AG10803 (cell line): ENCODE results near the genes CHD9NB, AKTIP and RPGRIP1L.

DNA sequence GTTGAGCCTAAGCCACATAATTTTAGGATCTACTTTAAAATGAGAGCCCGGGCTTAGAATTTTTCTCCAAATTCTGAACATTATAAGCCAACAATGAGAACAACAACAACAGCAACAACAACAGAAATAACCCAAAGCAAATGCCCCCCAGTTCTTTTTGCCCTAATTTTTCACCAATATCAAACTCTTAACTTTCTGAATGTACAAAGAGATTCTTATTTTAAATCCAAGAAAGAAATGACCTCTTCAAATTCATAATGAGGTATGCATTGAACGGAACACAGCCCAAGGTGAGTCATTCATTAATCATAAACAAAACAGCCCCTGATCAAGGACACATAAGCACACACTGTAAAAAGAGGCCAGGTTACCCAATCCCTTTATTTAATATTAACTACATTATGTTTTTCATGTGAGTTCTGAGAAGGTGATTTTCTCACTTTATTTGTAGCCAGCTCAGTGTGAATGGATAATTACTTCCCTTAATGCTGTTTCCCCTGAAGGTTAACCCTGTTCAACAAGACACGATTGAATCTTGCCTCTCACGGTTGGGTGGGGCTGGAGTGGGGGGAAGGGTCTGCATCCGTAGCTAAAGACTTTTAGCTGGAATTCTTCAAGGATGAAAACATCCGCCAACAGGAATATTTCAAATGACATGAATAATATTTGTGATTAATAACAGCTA, 257.2 kb upstream of the SALL1 start:
- RRBS = no CpG with 5 or more reads among the region's 6 CpGs

- RRBS = no CpG with 5 or more reads among the region's 9 CpGs
Measured at GRCh38 chr16:51755185-51755546, 604.1 kb upstream of the SALL1 start.

- RRBS = no CpG with 5 or more reads among the region's 4 CpGs
Measured at GRCh38 chr16:52488699-52489805, 57.9 kb downstream of the TOX3 start.

DNA sequence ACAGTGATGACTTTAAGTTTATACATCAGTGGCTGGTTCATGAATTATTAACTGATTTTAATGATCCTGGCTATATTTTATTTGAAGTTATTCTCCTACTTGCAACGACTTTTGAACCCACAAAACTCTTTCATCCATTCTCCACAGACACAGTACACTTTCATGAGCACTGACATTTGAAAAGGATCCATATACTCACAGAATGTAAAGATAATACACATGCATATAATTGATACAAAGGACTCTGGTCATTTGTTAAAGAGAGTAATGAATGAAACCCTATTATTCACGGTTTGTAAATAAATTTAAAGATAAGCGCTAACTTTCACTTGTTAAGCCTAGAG, 3.3 kb downstream of the TOX3 start:
- RRBS = no CpG with 5 or more reads among the region's 3 CpGs

DNA sequence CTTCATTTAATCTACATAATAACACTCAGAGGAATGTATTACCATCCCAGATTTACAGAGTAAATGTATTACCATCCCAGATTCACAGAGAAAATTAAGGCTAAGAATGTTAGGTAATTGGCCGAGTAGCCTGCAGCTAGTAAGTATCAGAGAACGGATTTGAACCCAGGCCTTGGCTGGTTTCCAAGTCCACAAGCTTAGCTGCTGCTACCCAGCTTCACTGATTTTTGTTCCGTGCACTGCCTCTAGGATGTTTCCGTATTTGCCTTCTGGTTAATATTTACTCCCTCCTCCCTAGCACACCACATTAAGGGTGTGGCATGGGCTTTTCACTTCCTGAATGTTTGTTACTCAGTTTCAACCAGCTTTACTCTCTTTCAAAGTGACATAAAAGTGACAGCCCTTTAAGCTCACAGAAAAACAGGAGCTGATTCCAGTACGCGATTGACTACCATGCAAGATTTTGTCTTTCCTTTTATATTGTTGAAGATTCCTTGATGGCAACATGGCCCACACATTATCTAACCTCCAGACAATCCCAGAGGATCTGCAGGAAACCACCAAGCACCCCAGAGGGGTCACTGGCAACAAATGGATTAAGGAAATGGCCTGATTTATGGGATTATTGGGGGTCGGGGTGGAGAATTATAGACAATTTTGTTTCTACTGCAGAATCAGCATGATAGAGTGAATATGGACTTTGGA, 26.7 kb upstream of the TOX3 start:
- RRBS = no CpG with 5 or more reads among the region's 7 CpGs

DNA sequence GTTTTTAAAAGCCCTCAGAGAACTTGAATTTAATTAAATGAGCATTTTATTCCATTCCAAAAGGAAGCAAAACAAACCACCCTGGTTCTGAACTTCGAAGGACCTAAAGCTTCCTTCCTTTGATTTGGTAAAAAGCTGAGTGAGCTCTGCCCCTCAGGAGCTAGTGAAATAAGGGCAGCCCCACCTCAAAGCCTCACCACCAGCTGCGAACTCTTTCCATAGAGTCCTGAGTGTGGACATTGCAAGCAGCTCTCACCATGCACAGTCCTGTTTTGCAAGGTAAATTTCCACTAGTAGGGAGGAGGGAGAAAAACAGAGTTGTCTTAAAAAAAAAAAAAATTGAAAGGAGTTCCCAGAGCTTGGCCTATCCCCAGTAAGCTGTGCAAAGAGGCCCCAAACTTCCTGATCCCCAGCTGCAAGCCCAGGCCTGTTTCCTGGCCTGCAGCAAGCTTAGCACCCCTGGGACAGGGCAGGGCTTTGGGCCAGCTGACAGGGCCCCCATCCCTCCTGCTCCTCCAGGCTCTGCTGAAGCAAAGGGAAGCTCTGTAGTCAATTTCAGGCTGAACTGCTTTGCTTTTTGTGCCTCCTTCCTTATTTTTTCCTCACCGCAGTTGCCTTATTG, 11.1 kb downstream of the CHD9NB start:
- RRBS = no CpG with 5 or more reads among the region's 3 CpGs

DNA sequence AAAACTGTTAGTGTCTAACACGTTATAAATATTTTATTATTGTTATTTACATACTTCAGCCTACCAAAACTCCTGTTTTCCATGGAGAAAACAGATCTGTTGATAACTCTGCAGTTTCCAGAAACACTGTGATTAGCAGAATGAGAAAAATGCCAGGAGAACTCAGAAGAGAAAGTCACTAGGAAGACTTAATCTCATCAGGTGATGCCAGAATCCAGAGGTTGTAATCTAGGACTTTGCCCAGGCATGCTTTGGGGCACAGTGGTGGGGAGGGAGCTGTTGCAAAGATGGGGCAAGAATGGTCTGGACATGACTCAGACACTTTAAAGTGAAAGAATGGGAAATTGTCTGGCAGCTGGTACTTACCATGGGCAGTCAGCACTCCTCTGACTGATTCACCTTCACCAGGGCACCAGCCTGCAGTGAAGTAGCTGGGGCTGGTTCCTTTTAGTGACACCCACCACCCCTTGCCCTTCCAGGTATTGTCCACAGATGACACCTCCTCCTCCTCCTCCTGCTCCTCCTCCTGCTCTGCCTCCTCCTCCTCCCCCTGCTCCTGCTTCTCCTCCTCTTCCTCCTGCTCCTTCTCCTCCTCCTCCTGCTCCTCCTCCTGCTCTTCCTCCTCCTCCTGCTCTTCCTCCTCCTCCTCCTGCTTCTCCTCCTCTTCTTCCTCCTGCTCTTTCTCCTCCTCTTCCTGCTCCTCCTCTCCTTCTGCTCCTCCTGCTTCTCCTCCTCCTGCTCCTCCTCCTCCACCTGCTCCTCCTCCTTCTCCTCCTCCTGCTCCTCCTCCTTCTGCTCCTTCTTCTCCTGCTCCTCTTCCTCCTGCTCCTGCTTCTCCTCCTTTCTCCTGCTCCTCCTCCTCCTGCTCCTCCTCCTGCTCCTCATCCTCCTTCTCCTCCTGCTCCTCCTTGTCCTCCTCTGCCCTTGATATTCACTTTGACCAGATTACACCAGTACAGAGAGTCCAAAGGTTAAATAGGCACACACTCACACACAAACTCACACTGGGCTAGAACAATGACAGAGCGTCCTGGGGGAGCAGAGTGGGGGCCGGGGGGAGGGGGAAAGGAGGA, at the start of gene CHD9NB:
Gene CHD9NB, minus strand, starts transcription at position 503 of the 1,073 bp plus-strand sequence.
- RRBS = no CpG with 5 or more reads among the region's 3 CpGs

- RRBS = no CpG with 5 or more reads among the region's 4 CpGs
Measured at GRCh38 chr16:53065514-53066038, 10.8 kb downstream of the CHD9 start.

- RRBS = under 1% methylated on average over 6 of the region's 20 CpGs
Measured at GRCh38 chr16:53131803-53132353, 77.1 kb downstream of the CHD9 start.

DNA sequence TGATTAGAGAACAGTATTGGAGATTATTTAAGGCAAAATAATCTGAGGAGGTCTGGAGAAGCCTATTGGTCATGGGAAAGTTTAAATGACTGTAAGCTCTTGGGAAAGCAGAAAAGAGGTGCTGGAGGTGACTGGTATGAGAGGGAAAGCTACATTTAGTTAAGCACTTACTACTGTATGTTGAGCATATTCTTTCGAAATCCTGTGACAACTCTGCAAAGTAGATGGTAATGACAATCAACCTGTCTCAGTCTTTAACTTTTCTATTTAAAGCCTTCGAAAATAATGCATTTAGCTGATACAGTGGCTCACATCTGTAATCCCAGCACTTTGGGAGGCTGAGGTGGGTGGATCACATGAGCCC, 84.7 kb downstream of the CHD9 start:
- RRBS = no CpG with 5 or more reads among the region's 2 CpGs

GRCh38 chr16:53307572-53308128, 126.6 kb upstream of the RBL2 start:
- RRBS = no CpG with 5 or more reads among the region's 8 CpGs

DNA sequence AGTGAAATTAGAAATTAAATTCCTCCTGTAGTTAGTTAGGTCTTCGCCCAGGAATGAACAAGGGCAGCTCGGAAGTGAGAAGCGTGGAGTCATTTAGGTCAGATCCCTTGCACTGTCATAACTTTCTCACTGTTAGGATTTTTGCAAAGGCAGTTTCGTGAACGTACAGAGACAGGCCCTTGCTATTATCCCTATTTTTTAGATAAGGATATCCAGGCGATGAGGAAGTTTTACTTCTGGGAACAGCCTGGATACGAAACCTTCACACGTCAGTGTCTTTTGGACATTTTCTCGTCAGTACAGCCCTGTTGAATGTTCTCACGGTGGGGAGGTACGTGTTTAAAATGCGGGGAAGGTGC, 346 bp upstream of the RBL2 start:
- RRBS = no CpG with 5 or more reads among the region's 12 CpGs

DNA sequence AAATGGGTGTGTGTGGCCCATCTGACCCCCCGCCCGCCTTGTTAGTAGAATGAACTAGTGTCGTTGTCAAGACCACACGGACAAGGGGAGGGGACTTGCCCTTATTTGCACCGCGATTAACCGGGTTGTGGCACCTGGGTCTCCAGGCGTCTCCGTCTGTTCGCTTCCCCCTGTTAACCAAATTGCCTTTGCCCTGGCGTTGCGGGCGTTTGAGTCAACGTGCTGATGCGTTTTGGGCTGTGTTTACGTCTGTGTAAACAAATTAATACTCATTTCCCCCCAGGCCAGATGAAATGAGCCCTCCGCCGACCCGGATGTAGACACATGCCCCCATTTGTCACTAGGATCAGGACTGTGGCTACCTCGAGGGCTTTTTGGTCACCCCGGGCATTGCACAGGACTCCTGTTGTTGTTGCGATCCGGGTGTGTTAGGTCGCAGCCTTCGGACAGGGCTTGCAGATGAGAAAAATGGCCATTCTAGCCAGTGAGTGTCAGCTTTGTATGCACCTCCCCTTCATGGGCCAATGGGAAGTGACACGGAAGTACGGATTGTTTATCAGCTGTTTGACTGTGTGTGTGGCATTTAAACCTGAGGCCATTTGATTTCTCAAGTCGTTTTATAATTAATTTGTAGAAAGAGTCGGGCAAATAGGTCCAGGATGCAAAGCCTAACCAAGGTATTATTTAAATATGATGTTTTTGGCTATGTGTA, 953 bp downstream of the RBL2 start:
- RRBS = 2% methylated on average over 3 of the region's 29 CpGs

DNA sequence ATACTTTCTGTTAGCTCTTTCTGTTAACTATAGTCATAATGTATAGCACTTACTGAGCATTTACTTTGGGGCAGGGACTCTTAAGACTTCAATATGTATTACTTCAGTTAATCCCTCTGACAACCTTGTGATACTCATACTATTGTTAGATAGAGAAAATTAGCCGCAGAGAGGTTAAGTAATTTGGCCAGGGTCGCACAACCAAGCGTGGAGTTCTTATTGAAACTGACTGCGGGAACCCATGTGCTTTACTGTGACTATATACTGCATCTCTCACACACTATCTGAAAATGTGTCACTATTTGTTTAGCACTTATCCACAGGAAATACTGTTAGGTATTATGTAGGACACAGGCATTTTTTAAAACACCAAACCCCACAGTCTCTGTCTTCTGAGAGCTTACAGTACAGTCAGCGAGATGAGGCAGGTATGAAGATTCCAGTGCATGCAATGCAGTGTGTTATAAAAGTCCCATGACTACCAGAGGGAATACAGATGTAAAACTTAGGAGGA, 11.2 kb downstream of the RBL2 start:
- RRBS = no CpG with 5 or more reads among the region's 5 CpGs

GRCh38 chr16:53502186-53503402, at the start of gene AKTIP:
AKTIP (minus strand) TSS chr16:53503209.
- RRBS = 2% methylated on average over 32 of the region's 89 CpGs

GRCh38 chr16:53703496-53704453, at the start of gene RPGRIP1L:
RPGRIP1L (minus strand) TSS chr16:53703859.
- RRBS = 2% methylated on average over 7 of the region's 57 CpGs

- RRBS = no CpG with 5 or more reads among the region's 7 CpGs
Measured at GRCh38 chr16:53775724-53776633, 72.0 kb downstream of the FTO start.

- RRBS = no CpG with 5 or more reads among the region's 9 CpGs
Measured at GRCh38 chr16:54178254-54178837, 108.2 kb downstream of the IRX3 start.

DNA sequence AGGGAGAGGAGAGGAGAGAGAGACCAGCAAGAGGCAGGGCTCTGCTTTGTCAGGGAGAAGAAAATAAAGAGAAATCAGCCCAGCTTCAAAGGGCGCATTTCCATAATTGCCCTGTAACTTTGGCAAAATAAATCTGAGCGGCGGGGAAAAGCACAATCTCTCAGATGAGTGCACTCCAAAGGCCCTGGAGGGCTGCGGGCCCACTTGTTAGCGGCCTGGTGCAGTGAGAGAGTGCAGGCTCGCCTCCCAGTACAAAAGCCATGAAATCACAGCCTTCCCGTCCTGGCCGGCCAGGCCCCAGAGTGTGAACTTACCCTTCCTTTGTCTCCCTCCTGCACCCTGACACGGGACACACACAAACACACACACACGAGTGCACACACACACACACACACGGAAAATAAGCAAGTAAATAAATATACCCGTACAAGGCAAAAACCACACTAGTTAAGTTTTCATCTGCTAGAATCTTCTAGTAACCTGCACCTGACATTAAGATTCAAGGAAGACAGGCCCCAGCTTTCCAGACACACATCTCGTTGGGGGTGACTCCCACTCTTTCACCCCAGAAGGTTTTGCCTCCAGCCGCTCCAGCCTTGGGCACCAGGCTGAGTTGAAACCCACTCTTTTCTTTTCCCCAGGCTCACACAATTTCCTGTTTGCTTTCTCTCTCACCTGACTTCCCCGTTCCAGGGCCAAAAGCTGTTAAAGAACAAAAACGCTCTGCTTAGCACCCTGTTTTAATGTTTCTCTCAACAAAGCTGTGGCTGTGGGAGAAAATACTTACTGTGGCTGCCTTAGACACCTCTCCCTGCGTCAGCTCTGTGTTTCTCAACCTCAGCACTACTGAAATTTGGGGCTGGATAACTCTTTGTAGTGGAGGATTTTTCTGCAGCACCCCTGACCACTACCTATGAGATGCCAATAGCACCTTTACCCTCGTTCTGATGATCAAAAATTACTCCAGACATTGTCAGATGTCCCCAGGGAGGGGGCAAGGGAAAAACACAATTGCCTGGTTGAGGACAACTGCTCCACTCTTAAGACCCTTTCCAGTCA, 8.4 kb downstream of the IRX3 start:
- RRBS = no CpG with 5 or more reads among the region's 18 CpGs